Esophagus squamous epithelium (tissue), 4 donors: ENCODE results near the genes TPM2, MSMP and OR2S2.

DNA sequence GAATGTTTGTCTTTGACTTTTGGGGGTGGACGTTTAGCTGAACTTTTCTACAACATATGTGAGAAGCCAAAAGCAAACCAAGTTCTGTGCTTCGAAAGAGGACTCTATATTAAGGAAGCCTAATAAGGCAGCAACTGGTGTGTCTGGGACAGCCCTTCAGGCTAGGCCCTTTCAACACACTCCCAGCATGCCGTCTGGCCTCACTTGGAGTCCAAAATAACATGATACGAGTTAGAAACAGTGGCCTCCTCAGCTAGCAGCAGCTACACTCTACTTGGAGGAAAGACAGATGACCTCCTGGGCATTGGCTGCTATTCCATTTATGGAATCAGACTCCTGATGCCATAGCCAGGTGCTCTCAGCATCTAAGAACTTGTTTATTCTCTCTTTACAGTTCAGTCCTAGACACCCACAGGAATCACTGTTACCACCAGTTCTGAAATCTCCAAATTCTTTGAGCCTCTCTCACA is 31.7 kb downstream of the RUSC2 start:
- PRO-cap, result no peak
- RAMPAGE, long total RNA, 4 experiments, result no peak in any of the 4 experiments

GRCh38 chr9:35607731-35608680 is 2.9 kb downstream of the TESK1 start:
- PRO-cap, result no peak
- RAMPAGE, long total RNA, 4 experiments, result no peak in any of the 4 experiments

DNA sequence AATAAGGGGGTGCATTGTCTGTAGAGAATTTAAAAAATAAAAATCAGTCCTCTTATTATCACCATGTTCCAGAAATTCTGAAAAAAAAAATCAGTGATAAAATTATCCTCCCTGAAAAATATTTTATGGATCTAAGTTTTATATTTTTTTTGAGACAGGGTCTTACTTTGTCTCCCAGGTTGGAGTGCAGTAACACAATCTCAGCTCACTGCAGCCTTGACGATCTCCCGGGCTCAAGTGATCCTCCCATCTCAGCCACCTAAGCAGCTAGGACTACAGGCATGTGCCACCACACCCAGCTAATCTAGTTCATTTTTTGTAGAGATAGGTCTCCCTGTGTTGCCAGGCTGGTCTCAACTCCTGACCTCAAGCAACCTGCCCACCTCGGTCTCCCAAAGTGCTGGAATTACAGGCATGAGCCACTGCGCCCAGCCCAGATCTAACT is 1.1 kb upstream of the SIT1 start:
- PRO-cap, result no peak
- RAMPAGE, long total RNA, 4 experiments, result no peak in any of the 4 experiments

GRCh38 chr9:35660433-35661688 is 2.8 kb downstream of the CCDC107 start:
- PRO-cap, result no peak
- RAMPAGE, long total RNA, 4 experiments, result no peak in any of the 4 experiments

DNA sequence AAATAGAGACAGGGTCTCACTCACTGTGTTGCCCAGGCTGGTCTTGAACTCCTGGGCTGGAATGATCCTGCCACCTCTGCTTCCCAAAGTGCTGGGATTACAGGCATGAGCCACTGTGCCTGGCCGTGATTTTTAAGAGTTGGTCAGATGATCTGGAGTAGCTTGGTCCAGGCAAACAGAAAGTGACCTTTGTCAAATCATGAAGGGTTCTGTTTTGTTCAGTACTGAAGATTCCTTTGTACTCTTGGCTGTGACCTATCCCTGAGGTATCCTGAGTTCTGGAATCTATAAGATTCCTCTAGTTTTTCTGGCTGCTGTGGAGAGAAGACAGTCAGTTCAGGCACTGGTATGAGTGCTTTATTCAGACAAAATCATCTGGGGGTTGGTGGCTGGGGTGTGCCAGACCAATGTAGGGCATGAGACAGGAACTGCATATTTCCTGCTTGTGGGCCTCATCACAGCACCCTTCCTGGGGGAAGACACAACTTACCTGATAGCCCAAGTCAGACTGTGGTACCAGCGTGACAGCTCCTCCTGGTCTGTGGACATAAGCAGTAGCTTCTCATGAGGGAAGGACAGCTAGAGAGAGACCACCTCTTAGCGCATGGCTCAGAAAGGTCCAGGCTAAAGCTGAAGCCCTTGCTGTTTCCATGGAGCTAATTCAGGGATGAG is 3.2 kb downstream of the ARHGEF39 start:
- PRO-cap, result no peak
- RAMPAGE, long total RNA, 4 experiments, result no peak in any of the 4 experiments

DNA sequence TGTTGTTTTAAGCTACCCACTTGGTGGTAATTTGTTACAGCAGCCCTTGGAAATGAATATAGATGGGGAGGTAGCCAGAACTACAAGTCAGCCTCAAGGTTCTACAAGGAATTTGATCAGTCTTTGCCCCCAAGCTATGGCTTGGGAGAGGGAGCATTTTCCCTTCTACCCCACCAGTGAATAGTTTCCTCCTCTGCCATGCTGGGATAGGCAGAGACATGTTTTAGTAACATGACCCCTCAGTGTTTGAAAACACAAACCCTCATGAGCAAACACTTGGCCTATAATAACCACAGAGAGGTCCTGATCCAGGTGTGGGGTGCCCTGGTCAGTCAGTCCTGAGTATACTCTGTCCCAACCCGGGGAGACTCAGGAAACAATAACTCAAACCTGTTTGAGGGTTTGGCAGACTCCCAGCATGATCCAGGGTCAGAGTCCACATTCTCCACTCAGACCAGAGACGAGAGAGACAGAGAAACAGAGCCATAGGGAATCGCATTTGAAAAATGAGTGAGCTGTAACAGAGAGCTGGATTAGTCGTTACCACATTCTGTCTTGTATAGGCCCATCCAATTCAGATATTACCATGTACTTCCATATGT is 4.3 kb upstream of the ARHGEF39 start:
- PRO-cap, result no peak
- RAMPAGE, long total RNA, 4 experiments, result no peak in any of the 4 experiments

DNA sequence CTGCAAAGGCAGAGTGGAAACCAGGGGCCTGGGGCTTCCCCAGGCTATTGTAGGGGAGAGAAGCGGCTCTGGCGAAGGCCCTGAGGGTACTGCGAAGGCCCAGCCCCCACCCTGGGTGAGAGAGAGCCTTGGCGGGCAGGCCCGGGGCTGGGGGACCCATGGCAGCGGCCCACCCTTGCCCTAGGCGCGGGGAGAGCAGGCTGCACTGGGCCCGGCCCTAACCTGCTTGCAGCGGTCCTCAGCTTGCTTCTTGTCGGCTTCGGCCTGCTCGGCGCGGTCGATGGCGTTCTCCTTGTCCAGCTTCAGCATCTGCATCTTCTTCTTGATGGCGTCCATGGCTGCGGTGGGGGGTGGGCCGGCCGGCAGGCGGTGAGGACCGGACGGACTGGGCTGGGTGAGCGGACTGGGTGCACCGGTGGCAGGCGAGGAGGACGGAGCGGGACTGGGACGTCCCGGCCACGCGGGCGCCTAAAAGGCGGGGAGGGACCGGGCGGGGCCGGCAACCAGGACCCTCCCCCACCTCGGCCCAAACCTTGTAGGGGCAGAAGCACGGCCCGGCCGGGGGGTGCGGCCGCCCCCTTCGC is at the start of gene TPM2:
TSS of gene TPM2 (minus strand) at position 444 of the 584 bp plus-strand sequence.
- PRO-cap, result bidirectional peak, plus-strand start outside the sequence, minus-strand start at position 444 of the sequence
- RAMPAGE, long total RNA, 4 experiments, result start-site peak on the minus strand in 4 of 4 experiments, centred at positions 248 to 445 of the sequence, 16 to 9,744 reads per replicate

- PRO-cap, result bidirectional peak, plus-strand start at chr9:35691975, minus-strand start at chr9:35691836
- RAMPAGE, long total RNA, 4 experiments, result no peak in any of the 4 experiments
Observed at GRCh38 chr9:35691679-35692469, 2.1 kb upstream of the TPM2 start.

DNA sequence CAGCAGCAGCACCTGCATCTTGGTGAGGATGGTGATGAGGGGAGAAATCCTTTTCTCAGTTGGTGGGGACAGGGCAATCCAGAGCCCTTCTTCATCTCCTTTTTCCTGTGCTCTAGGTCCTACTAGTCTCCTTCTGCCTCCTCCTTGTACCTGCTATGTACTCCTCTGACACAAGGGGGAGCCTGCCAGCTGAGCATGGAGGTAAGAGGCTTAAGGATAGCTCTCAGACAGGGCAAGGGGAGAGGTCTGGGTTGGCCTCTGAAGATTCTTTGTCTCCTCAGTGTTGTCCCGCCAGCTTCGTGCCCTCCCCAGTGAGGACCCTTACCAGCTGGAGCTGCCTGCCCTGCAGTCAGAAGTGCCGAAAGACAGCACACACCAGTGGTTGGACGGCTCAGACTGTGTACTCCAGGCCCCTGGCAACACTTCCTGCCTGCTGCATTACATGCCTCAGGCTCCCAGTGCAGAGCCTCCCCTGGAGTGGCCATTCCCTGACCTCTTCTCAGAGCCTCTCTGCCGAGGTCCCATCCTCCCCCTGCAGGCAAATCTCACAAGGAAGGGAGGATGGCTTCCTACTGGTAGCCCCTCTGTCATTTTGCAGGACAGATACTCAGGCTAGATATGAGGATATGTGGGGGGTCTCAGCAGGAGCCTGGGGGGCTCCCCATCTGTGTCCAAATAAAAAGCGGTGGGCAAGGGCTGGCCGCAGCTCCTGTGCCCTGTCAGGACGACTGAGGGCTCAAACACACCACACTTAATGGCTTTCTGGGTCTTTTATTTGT is 3.8 kb downstream of the CREB3 start:
- PRO-cap, result no peak
- RAMPAGE, long total RNA, 4 experiments, result no peak in any of the 4 experiments

- PRO-cap, result no peak
- RAMPAGE, long total RNA, 4 experiments, result no peak in any of the 4 experiments
Observed at GRCh38 chr9:35754114-35754720, at the start of gene MSMP. MSMP (minus strand) TSS chr9:35754276.

DNA sequence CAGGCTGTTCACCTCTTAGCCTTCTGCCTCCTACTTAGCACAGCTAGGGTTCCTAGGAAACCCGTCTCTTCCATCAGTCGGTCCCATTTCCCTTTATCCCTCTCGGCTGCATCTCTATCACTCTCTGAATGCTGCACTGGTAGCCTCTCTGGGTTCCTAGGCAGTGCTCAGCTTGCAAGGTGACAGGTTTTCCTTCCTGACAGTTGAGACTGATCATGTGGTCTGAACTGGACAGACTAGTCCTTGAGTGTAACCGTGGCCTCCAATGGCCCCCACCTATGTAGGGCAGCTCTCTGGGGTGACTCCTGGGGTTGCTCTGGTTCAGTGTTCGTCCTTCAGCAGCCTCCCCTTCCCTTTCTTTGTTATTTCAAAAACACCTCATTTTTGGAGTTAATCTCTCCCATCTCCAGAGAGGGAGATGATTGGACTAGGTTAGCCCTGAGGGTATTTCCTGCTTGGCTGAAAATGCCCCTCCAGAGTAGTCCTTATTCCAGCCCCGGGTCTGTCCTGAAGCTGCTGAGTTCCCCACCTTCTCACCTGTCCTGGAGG is 3.8 kb downstream of the TMEM8B start:
- PRO-cap, result no peak
- RAMPAGE, long total RNA, 4 experiments, result no peak in any of the 4 experiments

GRCh38 chr9:35841488-35841919 is 12.5 kb downstream of the TMEM8B start:
- PRO-cap, result no peak
- RAMPAGE, long total RNA, 4 experiments, result no peak in any of the 4 experiments

- PRO-cap, result unidirectional peak, plus-strand start at chr9:35845085
- RAMPAGE, long total RNA, 4 experiments, result no peak in any of the 4 experiments
Observed at GRCh38 chr9:35844347-35845216, 15.6 kb downstream of the TMEM8B start.

- PRO-cap, result no peak
- RAMPAGE, long total RNA, 4 experiments, result no peak in any of the 4 experiments
Observed at GRCh38 chr9:35923843-35925139, 15.0 kb downstream of the SPAAR start.

DNA sequence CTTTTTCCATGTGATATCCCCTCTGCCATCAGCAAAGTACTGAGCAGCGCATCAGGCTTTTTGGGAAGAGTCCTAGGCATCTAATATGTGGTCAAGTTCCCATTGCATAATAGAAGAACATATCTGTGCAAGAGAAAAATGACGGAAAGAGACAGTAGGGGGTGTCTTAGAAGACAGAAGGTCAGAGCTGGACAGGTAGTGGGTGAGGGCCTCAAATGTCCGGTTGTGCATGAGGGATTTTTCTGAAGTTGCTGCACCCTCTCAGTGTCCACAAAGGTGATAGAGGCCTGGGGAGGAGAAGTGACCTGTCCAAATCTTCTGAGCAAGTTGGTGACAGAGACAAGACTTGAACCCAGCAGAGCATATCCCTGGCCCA is at the start of gene OR2S2:
TSS of gene OR2S2 (minus strand) at position 66 of the 376 bp plus-strand sequence.
- PRO-cap, result no peak
- RAMPAGE, long total RNA, 4 experiments, result no peak in any of the 4 experiments

DNA sequence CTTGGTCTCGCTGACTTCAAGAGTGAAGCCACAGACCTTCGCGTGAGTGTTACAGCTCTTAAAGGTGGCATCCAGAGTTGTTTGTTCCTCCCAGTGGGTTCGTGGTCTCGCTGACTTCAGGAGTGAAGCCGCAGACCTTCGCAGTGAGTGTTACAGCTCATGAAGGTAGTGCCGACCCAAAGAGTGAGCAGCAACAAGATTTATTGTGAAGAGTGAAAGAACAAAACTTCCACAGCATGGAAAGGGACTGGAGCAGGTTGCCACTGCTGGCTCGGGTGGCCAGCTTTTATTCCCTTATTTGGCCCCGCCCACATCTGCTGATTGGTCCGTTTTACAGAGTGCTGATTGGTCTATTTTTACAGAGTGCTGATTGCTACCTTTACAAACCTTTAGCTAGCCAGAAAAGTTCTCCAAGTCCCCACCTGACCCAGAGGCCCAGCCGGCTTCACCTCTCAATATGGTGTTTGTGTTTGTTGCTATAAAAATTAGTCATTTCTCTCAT is 49.7 kb downstream of the RECK start:
- PRO-cap, result no peak
- RAMPAGE, long total RNA, 4 experiments, result no peak in any of the 4 experiments

GRCh38 chr9:36090918-36091449 is 45.5 kb upstream of the GLIPR2 start:
- PRO-cap, result no peak
- RAMPAGE, long total RNA, 4 experiments, result no peak in any of the 4 experiments

- PRO-cap, result no peak
- RAMPAGE, long total RNA, 4 experiments, result no peak in any of the 4 experiments
Observed at GRCh38 chr9:36150520-36151257, 14.2 kb downstream of the GLIPR2 start.

- PRO-cap, result no peak
- RAMPAGE, long total RNA, 4 experiments, result no peak in any of the 4 experiments
Observed at GRCh38 chr9:36192209-36192478, 1.4 kb downstream of the CLTA start.

- PRO-cap, result no peak
- RAMPAGE, long total RNA, 4 experiments, result no peak in any of the 4 experiments
Observed at GRCh38 chr9:36218920-36219594, 28.3 kb downstream of the CLTA start.